Measurements from ENCODE around the genes OR13F1 and KLF4.

DNA sequence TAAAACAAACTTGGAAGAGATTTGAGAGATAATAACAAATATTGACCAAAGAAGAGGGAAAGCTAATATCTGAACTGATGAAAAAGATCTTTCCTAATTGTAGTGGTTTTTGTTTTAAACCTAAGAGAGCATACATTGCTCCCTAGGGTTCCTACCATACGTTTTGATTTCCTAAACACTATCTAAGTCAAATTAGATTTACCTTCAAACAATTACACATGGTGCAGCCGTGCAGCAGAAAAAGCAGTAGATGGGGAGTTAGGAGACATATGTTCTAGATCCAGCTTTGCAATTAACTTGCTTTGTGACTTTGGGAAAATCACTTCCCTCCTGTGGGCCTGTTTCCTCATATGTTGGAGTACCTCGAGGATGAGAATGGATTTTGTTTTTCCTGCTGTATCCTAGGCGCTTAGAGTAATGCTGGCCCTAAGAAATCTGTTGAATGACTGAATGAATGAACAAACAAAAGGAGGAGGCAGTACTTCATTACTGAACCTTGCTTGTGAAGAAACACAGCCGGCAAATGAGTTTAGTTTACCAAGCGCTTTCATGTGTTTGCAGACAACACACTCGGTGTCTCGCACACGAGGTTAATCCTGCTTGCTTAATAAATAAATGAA lies 673 bp downstream of the MRPL50 start:
- RRBS, 2 experiments: no CpG with 5 or more reads among the region's 9 CpGs
CAGE:
- cytosol, long polyA minus RNA: no peak
- cytosol, long polyA plus RNA: no peak
- long polyA plus RNA: no peak
- nucleus, long polyA minus RNA: no peak
- nucleus, long polyA plus RNA: no peak

- RRBS, 2 experiments: no CpG with 5 or more reads among the region's 3 CpGs
CAGE:
- cytosol, long polyA minus RNA: no peak
- cytosol, long polyA plus RNA: no peak
- long polyA plus RNA: no peak
- nucleus, long polyA minus RNA: no peak
- nucleus, long polyA plus RNA: no peak
Observed at GRCh38 chr9:101434414-101435005, 1.1 kb downstream of the ALDOB start.

- RRBS, 2 experiments: no CpG with 5 or more reads among the region's 3 CpGs
CAGE:
- cytosol, long polyA minus RNA: no peak
- cytosol, long polyA plus RNA: no peak
- long polyA plus RNA: no peak
- nucleus, long polyA minus RNA: no peak
- nucleus, long polyA plus RNA: no peak
Observed at GRCh38 chr9:101553892-101554205, 20.2 kb downstream of the RNF20 start.

GRCh38 chr9:101594656-101594855 lies 213 bp downstream of the PPP3R2 start:
- RRBS, 2 experiments: 57% methylated on average over 2 of the region's 14 CpGs; no CpG with 5 or more reads in 1 of the 2 experiments
CAGE:
- cytosol, long polyA minus RNA: no peak
- cytosol, long polyA plus RNA: no peak
- long polyA plus RNA: no peak
- nucleus, long polyA minus RNA: no peak
- nucleus, long polyA plus RNA: no peak

- RRBS, 2 experiments: no CpG with 5 or more reads among the region's 4 CpGs
CAGE:
- cytosol, long polyA minus RNA: no peak
- cytosol, long polyA plus RNA: no peak
- long polyA plus RNA: no peak
- nucleus, long polyA minus RNA: no peak
- nucleus, long polyA plus RNA: no peak
Observed at GRCh38 chr9:104503914-104504343, at the start of gene OR13F1. Gene OR13F1 (plus strand): TSS chr9:104504263.

DNA sequence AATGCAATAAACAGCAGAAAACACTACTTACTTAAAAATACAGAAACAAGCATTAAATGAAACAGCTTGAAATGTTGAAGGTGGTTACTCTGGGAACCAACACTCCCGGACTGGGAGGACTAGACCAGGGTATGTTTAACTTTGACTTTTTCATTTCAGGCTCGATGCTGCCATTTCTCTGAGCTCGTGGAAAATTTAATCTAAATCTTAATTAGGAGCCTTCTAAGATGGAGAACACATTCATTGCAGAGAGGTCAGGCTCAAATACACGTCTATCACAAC lies 497 bp upstream of the NIPSNAP3A start:
- RRBS, 2 experiments: no CpG with 5 or more reads among the region's 4 CpGs
CAGE:
- cytosol, long polyA minus RNA: no peak
- cytosol, long polyA plus RNA: no peak
- long polyA plus RNA: no peak
- nucleus, long polyA minus RNA: no peak
- nucleus, long polyA plus RNA: no peak

GRCh38 chr9:104814974-104815528 lies 51.1 kb downstream of the NIPSNAP3B start:
- RRBS, 2 experiments: no CpG with 5 or more reads among the region's 2 CpGs
CAGE:
- cytosol, long polyA minus RNA: no peak
- cytosol, long polyA plus RNA: no peak
- long polyA plus RNA: no peak
- nucleus, long polyA minus RNA: no peak
- nucleus, long polyA plus RNA: no peak

GRCh38 chr9:104822183-104822471 lies 58.2 kb downstream of the NIPSNAP3B start:
- RRBS, 2 experiments: no CpG with 5 or more reads among the region's 3 CpGs
CAGE:
- cytosol, long polyA minus RNA: no peak
- cytosol, long polyA plus RNA: no peak
- long polyA plus RNA: no peak
- nucleus, long polyA minus RNA: no peak
- nucleus, long polyA plus RNA: no peak

GRCh38 chr9:104967953-104969177 lies 40.4 kb upstream of the ABCA1 start:
- RRBS, 2 experiments: 1 to 4% methylated on average over 5 to 12 of the region's 53 CpGs
CAGE:
- cytosol, long polyA minus RNA: no peak
- cytosol, long polyA plus RNA: no peak
- long polyA plus RNA: no peak
- nucleus, long polyA minus RNA: no peak
- nucleus, long polyA plus RNA: no peak

- RRBS, 2 experiments: 3 to 5% methylated on average over 16 of the region's 27 CpGs
CAGE:
- cytosol, long polyA minus RNA: no peak
- cytosol, long polyA plus RNA: no peak
- long polyA plus RNA: no peak
- nucleus, long polyA minus RNA: no peak
- nucleus, long polyA plus RNA: no peak
Observed at GRCh38 chr9:105656525-105657026, 5.7 kb upstream of the TAL2 start.

- RRBS, 2 experiments: no CpG with 5 or more reads among the region's 6 CpGs
CAGE:
- cytosol, long polyA minus RNA: no peak
- cytosol, long polyA plus RNA: no peak
- long polyA plus RNA: no peak
- nucleus, long polyA minus RNA: no peak
- nucleus, long polyA plus RNA: no peak
Observed at GRCh38 chr9:106277874-106278618, 583.7 kb downstream of the TMEM38B start.

GRCh38 chr9:106919969-106920724 lies 57.2 kb downstream of the ZNF462 start:
- RRBS, 2 experiments: no CpG with 5 or more reads among the region's 5 CpGs
CAGE:
- cytosol, long polyA minus RNA: no peak
- cytosol, long polyA plus RNA: no peak
- long polyA plus RNA: no peak
- nucleus, long polyA minus RNA: no peak
- nucleus, long polyA plus RNA: no peak

DNA sequence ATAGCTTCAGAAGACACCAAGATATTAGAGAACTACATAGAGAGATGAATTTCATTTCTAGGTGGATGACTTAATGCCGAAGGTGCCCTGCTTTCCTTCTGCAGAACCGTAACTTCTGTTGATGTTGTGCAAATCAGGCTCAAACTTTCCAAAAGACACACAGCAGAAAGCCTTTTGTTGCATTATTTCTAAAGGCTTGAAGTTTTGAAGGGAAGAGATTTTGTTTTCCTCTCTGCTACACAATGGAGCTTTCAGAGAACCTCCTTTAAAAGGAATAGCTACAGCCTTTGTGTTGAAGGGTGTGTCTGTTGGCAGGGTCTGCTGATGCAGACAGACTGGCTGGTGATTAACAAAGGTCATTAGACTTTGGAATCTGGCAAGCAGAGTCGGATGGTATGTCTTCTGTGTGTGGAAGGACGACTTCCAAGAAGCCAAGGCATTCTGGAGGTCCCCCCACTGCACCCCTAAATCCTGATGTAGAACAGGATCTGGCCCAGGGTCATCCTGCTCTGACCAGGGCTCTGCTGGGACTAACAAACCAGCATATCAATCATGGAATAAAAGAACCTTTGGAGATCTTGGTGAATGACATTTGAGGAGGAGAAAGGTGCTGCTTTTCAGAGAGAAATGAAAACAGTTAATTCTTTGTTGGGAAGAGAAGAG lies 57.9 kb downstream of the ZNF462 start:
- RRBS, 2 experiments: no CpG with 5 or more reads among the region's 4 CpGs
CAGE:
- cytosol, long polyA minus RNA: no peak
- cytosol, long polyA plus RNA: no peak
- long polyA plus RNA: no peak
- nucleus, long polyA minus RNA: no peak
- nucleus, long polyA plus RNA: no peak

- RRBS, 2 experiments: no CpG with 5 or more reads among the region's 2 CpGs
CAGE:
- cytosol, long polyA minus RNA: no peak
- cytosol, long polyA plus RNA: no peak
- long polyA plus RNA: no peak
- nucleus, long polyA minus RNA: no peak
- nucleus, long polyA plus RNA: no peak
Observed at GRCh38 chr9:107136355-107136753, 146.7 kb upstream of the RAD23B start.

GRCh38 chr9:107488519-107488665 lies 1.2 kb downstream of the KLF4 start:
- RRBS, 2 experiments: 29 to 53% methylated on average over 2 to 7 of the region's 15 CpGs
CAGE:
- cytosol, long polyA minus RNA: no peak
- cytosol, long polyA plus RNA: no peak
- long polyA plus RNA: no peak
- nucleus, long polyA minus RNA: no peak
- nucleus, long polyA plus RNA: no peak

GRCh38 chr9:107489641-107489707 lies 95 bp downstream of the KLF4 start:
- RRBS, 2 experiments: 3 to 16% methylated on average over 5 of the region's 8 CpGs
CAGE:
- cytosol, long polyA minus RNA: no peak
- cytosol, long polyA plus RNA: no peak
- long polyA plus RNA: no peak
- nucleus, long polyA minus RNA: no peak
- nucleus, long polyA plus RNA: no peak

DNA sequence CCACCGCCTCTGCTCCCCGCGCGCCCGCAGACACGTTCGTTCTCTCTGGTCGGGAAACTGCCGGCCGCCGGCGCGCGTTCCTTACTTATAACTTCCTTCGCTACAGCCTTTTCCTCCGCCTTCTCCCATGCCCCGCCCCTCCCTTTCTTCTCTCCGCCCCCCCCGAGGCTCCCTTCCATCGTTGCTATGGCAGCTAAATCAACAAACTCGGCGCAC lies at the start of gene KLF4:
KLF4 (minus strand) TSS at position 62 of the 216 bp plus-strand sequence.
- RRBS, 2 experiments: 2 to 6% methylated on average over 5 of the region's 22 CpGs
CAGE:
- cytosol, long polyA minus RNA: no peak
- cytosol, long polyA plus RNA: no peak
- long polyA plus RNA: no peak
- nucleus, long polyA minus RNA: no peak
- nucleus, long polyA plus RNA: no peak

DNA sequence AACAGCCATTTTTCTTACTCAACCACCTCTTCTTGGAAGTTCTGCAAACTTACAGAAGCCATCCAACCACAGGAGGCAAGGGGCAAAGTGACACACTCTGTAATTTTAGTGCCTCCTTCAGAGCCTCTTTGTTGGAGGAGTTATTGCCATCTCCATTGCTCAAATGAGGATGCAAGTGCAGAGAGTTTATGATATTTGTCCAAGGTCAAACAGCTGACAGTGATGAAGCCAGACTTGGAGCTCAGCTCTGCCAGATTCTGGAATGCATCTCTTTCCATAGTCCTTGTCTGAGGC lies 126.0 kb upstream of the KLF4 start:
CAGE:
- cytosol, long polyA minus RNA: no peak
- cytosol, long polyA plus RNA: no peak
- long polyA plus RNA: no peak
- nucleus, long polyA minus RNA: no peak
- nucleus, long polyA plus RNA: no peak

- RRBS, 2 experiments: no CpG with 5 or more reads among the region's 8 CpGs
CAGE:
- cytosol, long polyA minus RNA: no peak
- cytosol, long polyA plus RNA: no peak
- long polyA plus RNA: no peak
- nucleus, long polyA minus RNA: no peak
- nucleus, long polyA plus RNA: no peak
Observed at GRCh38 chr9:108052270-108053031, 562.9 kb upstream of the KLF4 start.

- RRBS, 2 experiments: no CpG with 5 or more reads among the region's 7 CpGs
CAGE:
- cytosol, long polyA minus RNA: no peak
- cytosol, long polyA plus RNA: no peak
- long polyA plus RNA: no peak
- nucleus, long polyA minus RNA: no peak
- nucleus, long polyA plus RNA: no peak
Observed at GRCh38 chr9:108551595-108551970, 304.2 kb downstream of the ACTL7B start.